Mammary microvascular endothelial cell (primary cell): ENCODE results near the genes OR4K17, OR4N5 and OR6S1.

- RAMPAGE, long total RNA = no peak
Measured at GRCh38 chr14:20110587-20110898, at the start of gene OR4K17. OR4K17 (plus strand) TSS chr14:20110739.

GRCh38 chr14:20138387-20139059 is at the start of gene OR4N5:
OR4N5 (plus strand) TSS chr14:20138820.
- RAMPAGE, long total RNA = no peak

- RAMPAGE, long total RNA = no peak
Measured at GRCh38 chr14:20418354-20418996, 5.2 kb upstream of the TEP1 start.

GRCh38 chr14:20427181-20427536 is 8.8 kb downstream of the KLHL33 start:
- RAMPAGE, long total RNA = start-site peak on the plus strand at chr14:20427360-20427383, 9 and 6 reads in 2 replicates

DNA sequence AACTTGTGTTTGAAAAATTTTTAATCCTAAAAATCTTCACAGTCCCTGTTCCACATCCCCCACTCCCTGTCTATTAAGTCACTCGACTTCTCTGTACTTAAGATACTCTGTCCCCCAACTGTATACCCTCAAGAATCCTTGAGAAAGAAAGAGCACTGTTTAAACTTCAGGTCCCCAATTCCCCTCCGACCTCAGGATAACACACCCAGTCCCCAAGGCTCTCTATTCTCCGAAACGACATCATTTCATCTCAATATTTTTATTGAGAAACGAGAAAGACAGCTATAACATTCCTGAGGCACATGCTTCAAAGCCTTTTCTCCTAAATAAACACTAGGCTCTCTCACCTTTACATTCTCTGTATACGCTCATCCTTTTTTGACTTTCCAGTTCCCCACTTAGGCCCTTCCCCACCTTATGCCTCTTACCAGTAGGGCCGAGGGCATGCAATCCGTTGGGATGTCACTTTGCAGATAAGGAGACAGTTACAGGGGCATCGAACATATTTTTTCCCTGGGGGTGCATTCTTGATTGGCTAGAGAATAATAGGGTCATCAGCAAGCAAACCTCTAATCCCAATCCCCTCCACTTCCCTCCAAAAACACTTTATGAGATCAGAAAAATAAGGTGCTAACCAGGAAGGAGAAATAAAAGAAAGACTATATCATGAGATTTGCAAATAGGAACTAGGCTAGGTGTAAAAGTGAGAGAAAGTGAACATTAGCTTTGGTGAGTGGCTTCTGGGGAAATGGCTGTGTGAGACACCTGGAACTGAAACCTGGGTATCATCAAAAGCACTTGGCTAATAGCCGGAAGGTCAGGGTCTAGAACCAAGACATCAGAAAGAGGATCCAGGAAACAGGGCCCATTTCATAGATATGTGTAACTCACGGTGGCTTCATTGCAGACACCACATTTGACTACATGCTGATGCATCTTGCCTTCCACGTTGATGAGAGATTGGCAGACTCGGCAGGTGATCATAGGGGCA is 1.2 kb downstream of the PIP4P1 start:
- RAMPAGE, long total RNA = no peak

DNA sequence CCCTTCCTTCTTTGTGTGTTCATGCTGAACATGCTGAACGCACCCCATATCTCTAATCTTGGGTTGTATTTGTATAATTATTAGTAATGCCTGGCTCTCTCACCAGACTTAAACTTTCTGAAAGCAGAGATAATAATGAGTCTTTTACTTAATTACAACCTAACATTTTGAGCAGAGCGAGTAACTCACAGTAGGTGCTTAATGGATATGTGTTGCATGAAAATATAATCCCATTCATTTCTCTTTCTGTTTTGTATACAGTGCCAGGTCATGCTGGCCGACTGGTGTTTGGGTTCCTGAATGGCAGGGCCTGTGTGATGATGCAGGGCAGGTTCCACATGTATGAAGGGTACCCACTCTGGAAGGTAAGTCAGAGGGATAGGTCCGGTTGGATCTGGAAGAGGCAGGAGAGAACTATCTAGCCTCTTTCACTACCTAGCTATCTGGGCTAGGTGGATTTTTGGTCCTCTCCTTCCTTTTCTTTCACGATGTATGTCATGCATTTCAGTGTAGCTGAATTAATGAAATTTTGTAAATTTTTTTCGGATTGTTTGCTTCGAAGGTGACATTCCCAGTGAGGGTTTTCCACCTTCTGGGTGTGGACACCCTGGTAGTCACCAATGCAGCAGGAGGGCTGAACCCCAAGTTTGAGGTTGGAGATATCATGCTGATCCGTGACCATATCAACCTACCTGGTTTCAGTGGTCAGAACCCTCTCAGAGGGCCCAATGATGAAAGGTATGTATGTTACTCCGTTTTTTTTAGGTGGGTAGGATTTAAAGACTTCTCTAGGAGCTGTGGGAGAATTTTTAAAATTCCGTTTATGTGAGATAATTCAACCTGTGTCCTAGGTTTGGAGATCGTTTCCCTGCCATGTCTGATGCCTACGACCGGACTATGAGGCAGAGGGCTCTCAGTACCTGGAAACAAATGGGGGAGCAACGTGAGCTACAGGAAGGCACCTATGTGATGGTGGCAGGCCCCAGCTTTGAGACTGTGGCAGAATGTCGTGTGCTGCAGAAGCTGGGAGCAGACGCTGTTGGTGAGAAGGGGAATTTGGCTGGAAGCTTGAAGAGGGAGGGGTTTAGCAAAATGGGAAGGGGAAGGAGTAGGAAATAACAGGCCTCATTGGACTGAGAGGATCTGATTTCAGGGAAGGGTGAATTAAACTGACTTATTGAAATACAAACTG is 5.4 kb downstream of the PNP start:
- RAMPAGE, long total RNA = no peak

- RAMPAGE, long total RNA = no peak
Measured at GRCh38 chr14:20641636-20642104, at the start of gene OR6S1. OR6S1 (minus strand) TSS chr14:20641691.

DNA sequence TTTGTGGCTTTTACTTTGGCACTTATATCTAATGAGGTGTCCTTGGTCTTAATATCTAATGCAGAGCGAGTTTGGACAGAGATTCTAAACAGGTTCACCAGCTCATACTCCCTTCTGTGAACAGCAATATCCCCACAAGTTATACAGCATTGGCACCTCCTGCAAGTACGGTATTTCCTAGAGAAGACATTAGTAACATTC is 2.3 kb downstream of the ANG start:
- RAMPAGE, long total RNA = no peak

DNA sequence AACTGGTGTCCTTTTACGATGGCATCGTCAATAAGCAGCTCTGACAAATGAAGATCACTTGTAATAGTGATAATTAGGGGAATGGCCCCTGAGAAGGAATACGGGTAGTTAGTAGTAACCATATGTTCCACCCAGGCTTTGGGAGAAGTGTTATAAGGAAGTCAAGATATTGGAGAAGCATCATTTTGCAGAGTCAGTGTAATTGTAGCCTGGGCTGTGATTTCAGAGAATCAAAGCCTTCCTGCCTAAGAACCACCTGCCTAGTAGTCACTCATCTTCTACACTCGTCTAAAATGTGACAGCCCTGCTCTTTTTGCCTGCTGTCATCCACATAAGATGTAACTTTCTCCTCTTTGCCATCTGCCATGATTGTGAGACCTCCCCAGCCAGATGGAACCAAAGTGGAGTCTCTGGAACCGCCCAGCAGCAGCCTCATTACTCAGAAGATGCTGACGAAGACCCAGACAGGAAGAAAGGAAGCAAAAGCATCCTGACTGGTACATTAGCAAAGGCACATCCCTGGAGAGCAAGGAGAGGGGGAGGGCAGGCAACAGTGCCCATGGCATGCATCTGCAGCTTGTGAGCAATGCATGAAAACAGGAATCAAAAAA is 12.6 kb upstream of the EDDM3A start:
- RAMPAGE, long total RNA = no peak

GRCh38 chr14:20798343-20798685 is 4.3 kb downstream of the RNASE1 start:
- RAMPAGE, long total RNA = no peak

- RAMPAGE, long total RNA = no peak
Measured at GRCh38 chr14:20801350-20802385, 976 bp downstream of the RNASE1 start.

GRCh38 chr14:21026743-21027414 is 2.0 kb upstream of the NDRG2 start:
- RAMPAGE, long total RNA = no peak

DNA sequence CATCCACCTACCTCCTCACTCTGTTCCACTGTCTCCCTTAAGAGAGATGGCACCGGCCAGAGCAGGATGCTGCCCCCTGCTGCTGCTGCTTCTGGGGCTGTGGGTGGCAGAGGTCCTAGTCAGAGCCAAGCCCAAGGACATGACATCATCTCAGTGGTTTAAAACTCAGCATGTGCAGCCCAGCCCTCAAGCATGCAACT is 125 bp downstream of the RNASE8 start:
- RAMPAGE, long total RNA = no peak

GRCh38 chr14:21103149-21103464 is 2.2 kb downstream of the TMEM253 start:
- RAMPAGE, long total RNA = no peak

GRCh38 chr14:21243729-21244845 is 25.2 kb downstream of the HNRNPC start:
- RAMPAGE, long total RNA = no peak

GRCh38 chr14:21357012-21357532 is 26.7 kb downstream of the SUPT16H start:
- RAMPAGE, long total RNA = no peak

DNA sequence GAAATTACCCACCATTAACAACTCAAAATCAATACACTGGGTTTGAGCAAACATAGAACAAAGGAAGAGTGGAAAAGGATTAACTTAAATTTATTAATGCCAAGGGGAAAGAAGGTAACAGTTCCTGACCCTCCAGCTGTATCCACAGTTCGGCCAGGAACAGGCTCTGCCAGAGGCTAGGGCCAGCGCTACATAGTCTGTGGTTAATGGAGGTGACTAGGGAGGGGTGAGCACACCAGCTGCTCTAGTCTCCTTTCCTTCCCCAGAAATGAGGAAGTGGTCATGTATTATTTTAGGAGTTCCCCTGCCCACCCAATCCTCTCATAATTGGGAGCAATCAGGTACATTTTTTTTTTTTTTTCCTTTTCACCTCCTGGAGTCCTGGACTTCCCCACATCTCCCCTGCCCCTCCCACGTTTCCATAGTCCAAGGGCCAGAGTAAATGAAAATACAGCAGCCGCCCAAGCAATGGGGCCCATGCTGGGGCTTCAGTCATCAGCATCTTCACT is 1.4 kb upstream of the SUPT16H start:
- RAMPAGE, long total RNA = no peak

GRCh38 chr14:21455215-21455647 is 692 bp downstream of the CHD8 start:
- RAMPAGE, long total RNA = no peak

GRCh38 chr14:21514052-21514615 is 3.0 kb upstream of the METTL3 start:
- RAMPAGE, long total RNA = no peak

GRCh38 chr14:21825247-21825698 is 151.7 kb upstream of the OR4E1 start:
- RAMPAGE, long total RNA = no peak